ENCODE data around the gene BAMBI.

DNA sequence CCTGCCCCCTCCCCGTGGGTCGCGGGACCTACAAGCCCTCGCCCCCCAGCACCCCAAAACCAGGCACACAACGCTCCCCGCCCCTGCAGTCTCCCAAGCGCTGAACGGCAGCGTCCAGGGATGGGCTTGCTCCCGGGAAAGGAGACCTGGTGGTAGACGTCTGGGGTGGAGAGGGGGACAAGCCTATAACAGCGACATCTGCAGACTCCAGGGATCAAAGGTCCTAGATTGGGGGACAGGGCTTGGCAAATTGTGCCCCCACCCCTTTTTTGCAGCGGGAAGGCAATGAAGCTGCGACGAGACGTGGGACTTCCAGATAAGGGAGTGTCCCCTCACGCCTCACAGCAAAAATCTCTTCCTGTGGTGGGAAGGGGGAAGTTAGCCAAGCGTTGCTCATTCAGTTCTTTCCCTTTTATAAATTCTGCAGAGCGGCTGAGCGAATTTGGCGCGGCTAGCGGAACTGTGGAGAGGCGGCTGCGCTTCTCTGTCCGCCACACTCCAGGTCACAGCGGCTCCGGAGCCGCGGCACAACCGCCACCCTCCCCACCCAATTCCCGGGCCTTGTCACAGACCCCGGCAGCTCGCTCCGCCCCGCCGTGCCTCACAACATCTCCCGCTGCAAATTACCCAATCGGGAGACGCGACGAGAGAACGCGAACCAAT lies 540 bp upstream of the ARHGAP21 start:
- PRO-cap, 3 experiments, result peak in 3 of 3 experiments; most common minus-strand start position 318 of the sequence (in 3)
- RRBS, result 2% methylated on average over 5 of the region's 44 CpGs

DNA sequence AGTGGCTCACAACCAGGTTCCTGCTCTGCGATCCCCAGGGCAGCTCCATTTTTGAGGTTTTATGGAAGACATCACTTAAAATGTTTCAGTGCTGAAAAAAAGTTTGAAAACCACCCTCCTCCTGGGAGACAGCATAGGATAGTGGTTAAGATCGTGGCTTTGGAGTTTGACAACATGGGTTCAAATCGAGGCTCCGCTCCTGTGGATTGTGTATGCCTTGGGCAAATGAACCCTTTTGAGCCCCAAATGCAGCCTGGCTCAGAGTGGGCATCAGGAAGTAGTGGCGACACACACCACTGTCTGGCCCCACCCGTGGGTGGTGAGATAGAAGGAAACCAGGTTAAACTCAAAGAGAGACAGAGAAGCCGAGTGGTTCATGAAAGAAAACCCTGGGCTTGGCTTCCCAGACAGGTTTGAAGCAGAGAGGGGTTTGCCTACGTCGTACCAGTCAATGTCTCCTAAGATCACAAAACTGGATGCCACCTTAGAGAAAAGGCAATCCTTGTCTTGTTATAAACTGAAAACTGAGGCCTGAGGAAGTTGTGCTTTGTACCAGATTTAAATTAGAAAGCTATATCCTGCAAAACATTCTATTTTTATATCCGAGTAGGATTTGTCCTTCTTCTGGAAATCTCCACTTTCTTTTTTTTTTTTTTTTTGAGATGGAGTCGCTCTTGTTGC lies 57.7 kb downstream of the PRTFDC1 start:
- PRO-cap, 3 experiments, result no peak in any of the 3 experiments
- RRBS, result no CpG with 5 or more reads among the region's 11 CpGs

DNA sequence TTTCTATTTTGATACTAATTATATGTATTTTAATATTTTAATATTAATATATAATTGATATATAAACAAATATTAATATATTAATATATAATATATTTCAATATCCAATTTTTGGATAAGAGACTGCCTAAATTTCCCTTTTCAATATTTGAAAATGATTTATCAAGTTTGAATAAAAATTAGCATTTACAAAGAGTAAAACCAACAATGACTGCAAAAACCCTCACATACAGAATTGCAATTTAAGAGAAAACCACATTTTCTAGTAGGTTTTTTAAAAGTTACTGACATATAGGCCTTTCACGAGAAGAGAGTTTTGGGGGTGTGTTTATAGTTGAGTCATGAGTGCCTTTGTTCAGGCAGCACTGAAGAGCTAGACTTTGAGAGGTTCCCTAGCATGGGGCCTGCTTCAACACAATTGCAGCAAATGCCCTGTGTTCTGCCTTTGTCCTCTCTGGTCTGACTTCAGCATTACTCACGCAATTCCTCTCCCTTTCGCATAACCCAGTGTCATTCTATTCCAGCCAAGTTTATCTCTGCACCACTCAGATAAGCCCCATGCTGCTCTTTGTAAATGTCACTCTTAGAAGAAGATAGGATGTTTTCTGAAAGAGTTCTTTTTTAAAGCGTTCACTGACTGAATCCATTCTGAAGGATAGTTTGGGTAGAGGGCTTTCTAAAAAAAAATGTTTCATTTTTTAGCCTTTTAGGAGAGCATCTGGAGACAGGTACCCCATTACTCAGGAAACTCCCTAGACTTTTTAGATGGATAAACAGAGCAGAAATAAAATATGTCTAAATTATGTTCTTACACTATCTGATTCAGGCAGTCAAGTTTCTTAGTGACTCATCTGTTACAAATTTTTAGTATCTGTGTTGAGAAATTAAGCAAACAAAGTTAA lies 318.3 kb downstream of the GPR158 start:
- PRO-cap, 3 experiments, result no peak in any of the 3 experiments
- RRBS, result no CpG with 5 or more reads among the region's 4 CpGs

GRCh38 chr10:25880768-25881029 lies 53.3 kb upstream of the MYO3A start:
- PRO-cap, 3 experiments, result no peak in any of the 3 experiments
- RRBS, result no CpG with 5 or more reads among the region's 8 CpGs

- PRO-cap, 3 experiments, result no peak in any of the 3 experiments
- RRBS, result no CpG with 5 or more reads among the region's 3 CpGs
Observed at GRCh38 chr10:26043951-26044485, 110.0 kb downstream of the MYO3A start.

DNA sequence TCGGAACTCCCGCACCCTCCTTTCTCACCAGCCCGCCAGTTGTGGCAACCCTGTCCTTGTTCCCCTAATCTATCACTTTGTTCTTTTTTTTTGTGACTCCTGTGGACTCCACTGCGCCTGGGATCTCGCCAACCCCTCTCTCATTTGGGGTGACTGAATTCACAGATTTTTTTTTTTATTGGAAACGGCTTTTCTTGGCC lies 4.5 kb upstream of the GAD2 start:
- PRO-cap, 3 experiments, result no peak in any of the 3 experiments
- RRBS, result no CpG with 5 or more reads among the region's 6 CpGs

- PRO-cap, 3 experiments, result no peak in any of the 3 experiments
- RRBS, result no CpG with 5 or more reads among the region's 6 CpGs
Observed at GRCh38 chr10:26448621-26449064, 10.5 kb downstream of the APBB1IP start.

DNA sequence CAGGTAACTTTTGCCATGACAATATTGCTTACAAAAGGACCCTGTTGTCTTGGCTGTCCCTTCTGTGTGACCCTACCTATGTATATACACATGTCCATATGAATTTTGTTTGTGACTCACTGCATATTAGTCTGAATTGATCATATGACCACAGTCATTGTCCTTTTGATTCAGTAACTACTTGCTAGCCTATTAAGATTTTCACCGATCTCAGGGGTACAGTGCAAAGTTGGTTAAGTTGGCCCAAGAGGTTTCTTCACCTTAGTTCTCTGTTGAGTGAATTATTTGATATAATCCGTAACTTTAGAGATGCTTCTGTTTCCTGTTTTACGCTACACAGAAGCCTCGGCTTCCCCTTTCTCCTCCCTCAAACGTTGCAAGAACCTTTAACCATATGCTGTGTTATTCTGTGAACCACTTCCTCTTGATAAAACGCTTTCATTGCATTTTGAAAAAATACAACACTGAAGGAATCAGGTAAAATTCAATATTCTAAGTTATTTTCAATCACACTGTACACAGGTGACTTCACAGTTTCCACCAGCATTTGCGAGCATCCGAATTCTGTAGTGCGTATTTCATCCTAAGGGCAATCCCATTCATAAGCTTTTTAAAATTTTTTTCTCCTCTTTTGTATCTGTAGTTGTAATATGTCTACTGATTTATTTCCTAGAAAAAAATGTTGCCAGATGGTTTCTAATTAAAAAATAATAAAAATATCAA lies 44.0 kb downstream of the APBB1IP start:
- PRO-cap, 3 experiments, result no peak in any of the 3 experiments
- RRBS, result no CpG with 5 or more reads among the region's 9 CpGs

DNA sequence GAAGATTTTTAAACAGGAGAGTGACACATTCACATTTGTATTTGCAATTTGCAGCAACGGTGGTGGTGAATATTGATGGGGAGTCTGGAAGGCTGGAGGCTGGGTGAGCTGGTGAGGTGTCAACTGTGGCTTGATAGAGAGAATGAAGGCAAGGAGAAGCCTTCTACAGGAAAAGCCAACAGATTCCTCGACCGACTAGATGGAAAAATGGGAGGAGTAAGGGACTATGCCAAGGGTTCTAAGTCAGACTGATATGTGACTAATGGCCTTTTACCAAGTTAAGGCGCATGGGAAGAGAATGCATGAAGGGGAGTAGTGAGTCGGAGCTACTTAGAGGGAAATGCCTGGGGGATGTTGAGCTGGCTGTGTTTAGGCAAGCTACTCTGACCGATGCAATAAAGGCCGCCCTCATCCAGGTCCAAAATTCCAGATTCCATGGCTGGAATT lies 48.1 kb downstream of the APBB1IP start:
- PRO-cap, 3 experiments, result no peak in any of the 3 experiments
- RRBS, result no CpG with 5 or more reads among the region's 7 CpGs

GRCh38 chr10:26512403-26512836 lies 74.3 kb downstream of the APBB1IP start:
- PRO-cap, 3 experiments, result no peak in any of the 3 experiments
- RRBS, result no CpG with 5 or more reads among the region's 7 CpGs

DNA sequence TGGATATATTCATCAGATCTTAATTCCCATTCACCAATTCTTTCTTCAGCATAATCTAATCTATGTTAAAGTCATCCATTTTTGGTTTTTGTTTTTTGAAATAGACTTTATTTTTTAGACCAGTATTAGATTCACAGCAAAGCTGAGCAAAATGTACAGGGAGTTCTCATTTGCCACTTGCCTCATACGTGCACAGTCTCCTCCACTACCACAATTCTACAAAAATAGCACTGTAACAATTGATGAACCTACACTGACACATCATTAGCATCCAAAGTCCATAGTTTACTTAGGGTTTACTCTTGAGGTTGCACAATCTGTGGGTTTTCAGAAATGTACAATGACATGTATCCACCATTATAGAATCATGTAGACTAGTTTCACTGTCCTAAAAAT lies 125.9 kb upstream of the PDSS1 start:
- PRO-cap, 3 experiments, result no peak in any of the 3 experiments
- RRBS, result no CpG with 5 or more reads among the region's 1 CpG

- PRO-cap, 3 experiments, result no peak in any of the 3 experiments
- RRBS, result no CpG with 5 or more reads among the region's 8 CpGs
Observed at GRCh38 chr10:26682719-26683490, 14.6 kb upstream of the PDSS1 start.

DNA sequence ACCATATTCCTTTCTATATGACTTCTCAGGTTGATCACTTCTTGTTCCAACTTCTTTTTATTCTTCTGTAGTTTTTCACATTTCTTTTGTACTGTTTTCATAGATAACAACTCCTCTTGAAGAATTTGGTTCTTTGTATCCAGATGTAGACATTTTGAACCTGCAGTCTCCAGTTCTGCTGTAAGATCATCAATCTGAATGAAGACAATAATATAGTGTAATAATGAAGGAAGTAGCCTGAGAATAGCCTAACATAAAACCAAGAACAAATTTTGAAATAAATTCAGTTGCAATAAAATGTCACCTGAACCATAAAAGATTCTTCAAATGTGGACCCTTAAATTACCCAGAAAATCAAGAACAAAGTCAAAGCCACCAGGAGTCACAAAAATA lies 82.7 kb downstream of the ANKRD26 start:
- PRO-cap, 3 experiments, result no peak in any of the 3 experiments

DNA sequence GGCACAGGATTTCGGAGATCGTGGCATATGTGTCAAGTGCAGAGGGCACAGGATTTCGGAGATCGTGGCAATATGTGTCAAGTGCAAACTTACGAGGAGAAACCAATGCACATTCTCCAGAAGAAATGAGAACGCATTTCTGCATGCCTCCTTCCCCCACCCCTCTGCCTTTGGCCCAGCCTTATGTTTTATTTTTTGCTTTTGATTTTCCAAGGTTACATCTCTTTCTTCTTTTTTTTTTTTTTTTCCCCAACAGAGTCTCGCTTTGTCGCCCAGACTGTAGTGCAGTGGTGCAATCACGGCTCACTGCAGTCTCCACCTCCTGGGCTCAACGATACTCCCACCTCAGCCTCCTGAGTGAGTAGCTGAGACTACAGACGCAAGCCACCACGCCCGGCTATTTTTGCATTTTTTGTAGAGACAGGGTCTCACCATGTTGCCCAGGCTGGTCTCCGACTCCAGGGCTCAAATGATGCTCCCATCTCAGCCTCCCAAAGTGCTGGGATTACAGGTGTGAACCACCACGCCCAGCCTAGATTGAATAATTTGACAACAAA lies 671 bp upstream of the ANKRD26 start:
- PRO-cap, 3 experiments, result no peak in any of the 3 experiments
- RRBS, result no CpG with 5 or more reads among the region's 15 CpGs

DNA sequence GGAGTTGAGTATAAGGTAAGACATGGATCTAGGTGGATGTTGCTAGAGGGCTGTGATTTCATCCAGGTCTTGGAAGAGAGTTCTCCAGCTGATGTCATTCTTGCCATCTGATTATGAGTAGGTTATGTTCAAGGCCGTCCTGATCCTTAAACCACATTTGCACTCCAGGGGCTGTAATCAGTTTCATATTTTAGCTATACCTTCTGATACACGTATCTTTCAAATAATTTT lies 987 bp downstream of the RAB18 start:
- PRO-cap, 3 experiments, result no peak in any of the 3 experiments
- RRBS, result no CpG with 5 or more reads among the region's 2 CpGs

DNA sequence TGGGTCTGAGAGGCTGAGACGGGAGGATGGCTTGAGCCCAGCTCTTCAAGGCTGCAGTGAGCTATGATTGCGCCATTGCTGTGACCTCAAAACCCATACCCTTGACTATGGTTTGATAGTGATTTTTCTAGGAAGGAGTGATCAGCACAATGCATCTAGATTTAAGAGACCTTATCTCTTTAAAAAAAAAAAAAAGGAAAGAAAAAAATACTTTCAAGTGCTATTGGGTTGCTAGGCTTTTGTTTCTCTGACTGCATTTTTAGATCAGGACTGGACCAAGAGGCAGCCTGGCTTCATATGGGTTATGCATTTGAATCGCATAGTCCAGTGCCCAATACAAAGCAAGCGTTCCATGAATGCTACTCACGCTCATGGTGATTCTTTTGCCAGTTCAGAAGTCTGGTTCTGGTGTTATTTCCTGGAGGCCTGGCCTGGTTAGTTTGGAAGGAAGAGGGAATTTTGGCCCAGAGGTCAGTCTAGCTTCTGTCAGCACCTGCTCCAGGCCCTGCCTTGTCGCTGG lies 74.1 kb upstream of the MKX start:
- PRO-cap, 3 experiments, result no peak in any of the 3 experiments
- RRBS, result no CpG with 5 or more reads among the region's 6 CpGs

DNA sequence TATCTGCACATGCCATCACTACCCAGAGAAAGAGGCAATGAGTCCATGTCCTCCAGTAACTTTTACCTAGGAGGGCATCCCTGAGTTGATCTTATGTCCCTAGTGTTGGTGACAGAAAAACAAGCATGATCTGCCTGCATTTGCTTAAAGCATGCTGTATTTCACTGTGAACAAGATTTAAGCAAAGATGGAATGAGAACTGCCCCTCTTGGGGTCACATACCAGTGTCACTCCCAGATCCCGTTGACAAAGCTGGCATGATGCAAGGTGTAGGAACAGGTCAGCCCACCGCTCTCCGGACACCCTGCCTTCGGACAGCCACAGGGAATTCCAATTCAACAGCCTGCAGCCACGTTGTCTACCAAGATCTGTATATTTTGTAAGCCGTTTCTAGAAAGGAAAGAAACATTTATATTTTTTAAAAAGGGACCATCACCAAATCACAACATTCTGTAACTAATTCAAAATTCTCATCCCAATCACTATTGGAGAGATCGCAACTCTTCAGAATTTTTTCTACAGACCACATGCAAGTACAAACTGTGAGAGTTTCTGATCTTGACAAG lies 64.4 kb downstream of the MPP7 start:
- PRO-cap, 3 experiments, result no peak in any of the 3 experiments
- RRBS, result no CpG with 5 or more reads among the region's 7 CpGs

DNA sequence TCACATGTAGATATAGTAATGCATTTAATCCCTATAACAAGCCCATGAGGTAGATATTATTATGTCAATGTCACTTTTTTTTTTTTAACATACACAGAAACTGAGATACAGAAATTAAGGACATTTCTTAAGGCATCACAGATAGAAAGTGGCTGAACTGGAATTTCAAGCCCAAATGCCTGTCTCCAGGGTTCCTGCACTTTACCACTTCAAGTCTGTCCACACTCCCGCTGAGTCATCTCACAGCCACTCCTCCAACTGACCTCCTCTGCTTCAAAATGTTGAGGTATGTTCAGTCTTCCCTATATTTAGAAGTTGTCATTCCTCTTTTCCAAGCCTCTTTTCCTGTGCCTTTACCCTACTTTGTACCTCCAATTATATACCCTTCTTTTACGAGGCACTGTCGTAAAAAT lies 72.8 kb upstream of the MPP7 start:
- PRO-cap, 3 experiments, result no peak in any of the 3 experiments
- RRBS, result no CpG with 5 or more reads among the region's 3 CpGs

- PRO-cap, 3 experiments, result no peak in any of the 3 experiments
- RRBS, result no CpG with 5 or more reads among the region's 5 CpGs
Observed at GRCh38 chr10:28542042-28542822, 9.3 kb downstream of the WAC start.

DNA sequence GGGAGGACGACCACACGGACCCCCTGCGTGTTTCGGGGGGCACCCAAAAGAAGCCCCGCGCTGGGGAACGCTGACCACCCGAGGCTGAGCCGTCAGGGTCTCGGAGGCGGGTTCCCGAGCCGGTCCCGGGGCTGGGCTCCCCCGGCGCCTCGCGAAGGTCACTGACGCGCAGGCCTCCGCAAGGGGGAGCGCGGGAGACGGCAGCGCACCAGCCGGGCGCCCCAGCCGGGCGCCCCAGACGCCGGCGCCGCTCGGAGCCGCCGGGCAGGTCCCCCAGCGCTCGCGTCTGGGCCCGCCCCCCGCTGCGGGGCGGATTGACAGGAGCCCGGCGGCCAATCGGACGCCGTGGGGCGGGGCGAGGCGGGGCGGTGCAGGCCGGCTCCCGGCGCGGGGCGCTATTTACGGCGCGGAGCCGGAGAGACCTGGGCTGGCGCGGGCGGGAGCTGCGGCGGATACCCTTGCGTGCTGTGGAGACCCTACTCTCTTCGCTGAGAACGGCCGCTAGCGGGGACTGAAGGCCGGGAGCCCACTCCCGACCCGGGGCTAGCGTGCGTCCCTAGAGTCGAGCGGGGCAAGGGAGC lies at the start of gene BAMBI:
BAMBI (plus strand) TSS at position 425 of the 581 bp plus-strand sequence.
- PRO-cap, 3 experiments, result peak in 3 of 3 experiments; most common plus-strand start position 427 of the sequence (in 3); most common minus-strand start position 240 of the sequence (in 3)
- RRBS, result 1% methylated on average over 41 of the region's 78 CpGs

Data from breast (tissue), 4 donors.